ENCODE results near the genes TSNAXIP1 and PSKH1.

DNA sequence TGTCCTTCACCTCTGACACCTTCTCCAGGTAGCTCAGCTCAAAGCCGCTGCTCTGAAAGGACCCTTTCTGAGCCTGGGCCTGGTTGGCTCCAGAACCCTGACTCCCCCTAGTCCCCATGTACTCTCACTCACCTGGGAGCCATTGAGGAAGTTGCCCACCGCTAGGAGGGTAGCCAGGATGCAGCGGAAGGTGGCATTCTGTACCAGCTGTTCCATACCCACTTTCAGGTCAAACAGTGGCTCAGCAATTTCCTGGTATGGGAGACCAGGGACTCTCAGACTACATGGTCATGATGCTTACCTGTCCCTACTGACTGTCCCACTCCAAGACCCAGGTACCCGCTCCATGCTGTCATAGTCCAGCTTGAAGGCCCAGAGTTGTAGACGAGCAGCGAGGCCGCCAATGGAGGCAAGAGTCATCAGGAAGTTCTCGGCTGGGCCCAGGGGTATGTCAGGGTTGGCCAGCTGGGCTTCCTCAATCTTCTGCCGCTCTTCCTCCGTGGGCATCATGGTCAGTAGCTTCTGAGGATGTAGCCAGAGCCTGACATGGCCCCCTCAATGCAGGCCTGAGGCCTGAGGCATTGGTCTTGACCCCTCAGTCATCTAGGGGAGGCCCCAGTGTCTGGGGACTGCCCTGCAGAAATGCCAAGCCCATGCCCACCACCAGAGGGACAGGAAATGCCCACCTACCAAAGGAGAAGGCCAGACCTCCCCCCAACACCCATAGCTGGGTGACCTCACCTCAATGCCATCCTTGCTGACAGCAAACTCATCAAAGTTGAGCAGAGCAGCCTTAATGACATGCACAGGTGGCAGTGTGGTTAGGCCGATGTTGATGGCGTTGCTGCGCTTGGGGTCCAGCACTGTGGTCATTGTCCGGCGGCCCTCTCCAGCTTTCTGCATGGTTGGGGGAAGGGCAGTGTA, 4.6 kb downstream of the TMEM208 start:
- PRO-cap, result no peak

GRCh38 chr16:67240861-67241957, 6.1 kb downstream of the FHOD1 start:
- PRO-cap, result bidirectional peak, plus-strand start at chr16:67241272, minus-strand start at chr16:67241040

- PRO-cap, result bidirectional peak, plus-strand start at chr16:67395067, minus-strand start at chr16:67394777
Observed at GRCh38 chr16:67394258-67395366, 1.3 kb upstream of the TPPP3 start.

DNA sequence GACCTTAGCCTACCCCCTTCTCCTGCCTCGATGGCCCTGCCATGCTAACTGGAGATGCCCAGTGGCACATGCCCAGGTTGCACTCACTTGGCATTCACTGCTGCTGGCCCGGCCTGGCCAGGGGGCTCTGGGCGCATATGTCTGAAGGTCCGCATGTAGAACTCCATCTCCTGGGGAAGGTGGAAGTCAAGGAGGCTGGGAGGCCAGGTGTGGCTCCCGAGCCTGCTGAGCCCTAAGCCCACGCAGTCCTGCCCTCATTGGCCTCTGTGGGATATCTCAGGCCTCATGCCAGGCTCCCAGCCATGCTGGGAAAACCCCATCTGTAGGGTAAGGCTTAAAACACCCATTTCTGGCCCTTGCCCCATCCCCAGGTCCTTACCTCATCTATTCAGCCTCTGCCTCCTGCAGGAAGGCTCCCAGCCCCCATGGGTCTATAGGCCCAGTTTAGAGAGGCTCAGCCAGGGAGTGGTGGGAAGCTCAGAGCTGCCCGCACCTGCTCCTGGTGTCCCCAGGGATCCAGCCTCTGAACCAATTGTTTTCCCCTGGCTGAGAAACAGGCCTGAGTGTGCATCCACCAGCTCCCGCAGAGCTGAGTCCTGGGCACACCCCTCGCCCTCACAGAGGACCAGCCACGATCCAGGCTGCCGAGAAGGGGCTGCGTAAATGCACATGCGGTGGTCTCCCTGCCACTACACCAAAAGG, 2.2 kb upstream of the TPPP3 start:
- PRO-cap, result no peak

GRCh38 chr16:67454534-67455249, 23.8 kb downstream of the HSD11B2 start:
- PRO-cap, result no peak

GRCh38 chr16:67539859-67540987, 11.6 kb downstream of the RIPOR1 start:
- PRO-cap, result no peak

GRCh38 chr16:67562915-67563533, 698 bp downstream of the CTCF start:
- PRO-cap, result bidirectional peak, plus-strand start at chr16:67563169, minus-strand start at chr16:67563025; unidirectional peak, minus-strand start at chr16:67563387; unidirectional peak, minus-strand start at chr16:67563450

DNA sequence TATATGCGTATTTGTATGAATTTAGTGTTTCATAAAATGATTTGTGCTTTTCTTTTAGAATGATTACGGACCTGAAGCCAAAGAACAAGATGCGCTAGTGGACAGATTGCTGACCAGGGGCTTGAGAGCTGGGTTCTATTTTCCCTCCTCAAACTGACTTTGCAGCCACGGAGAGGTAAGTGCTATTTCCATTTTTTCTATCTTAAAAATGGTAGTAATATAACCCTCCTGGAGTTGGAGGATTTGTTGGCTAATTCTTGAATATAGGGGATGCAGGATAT, 8.7 kb downstream of the CTCF start:
- PRO-cap, result no peak

DNA sequence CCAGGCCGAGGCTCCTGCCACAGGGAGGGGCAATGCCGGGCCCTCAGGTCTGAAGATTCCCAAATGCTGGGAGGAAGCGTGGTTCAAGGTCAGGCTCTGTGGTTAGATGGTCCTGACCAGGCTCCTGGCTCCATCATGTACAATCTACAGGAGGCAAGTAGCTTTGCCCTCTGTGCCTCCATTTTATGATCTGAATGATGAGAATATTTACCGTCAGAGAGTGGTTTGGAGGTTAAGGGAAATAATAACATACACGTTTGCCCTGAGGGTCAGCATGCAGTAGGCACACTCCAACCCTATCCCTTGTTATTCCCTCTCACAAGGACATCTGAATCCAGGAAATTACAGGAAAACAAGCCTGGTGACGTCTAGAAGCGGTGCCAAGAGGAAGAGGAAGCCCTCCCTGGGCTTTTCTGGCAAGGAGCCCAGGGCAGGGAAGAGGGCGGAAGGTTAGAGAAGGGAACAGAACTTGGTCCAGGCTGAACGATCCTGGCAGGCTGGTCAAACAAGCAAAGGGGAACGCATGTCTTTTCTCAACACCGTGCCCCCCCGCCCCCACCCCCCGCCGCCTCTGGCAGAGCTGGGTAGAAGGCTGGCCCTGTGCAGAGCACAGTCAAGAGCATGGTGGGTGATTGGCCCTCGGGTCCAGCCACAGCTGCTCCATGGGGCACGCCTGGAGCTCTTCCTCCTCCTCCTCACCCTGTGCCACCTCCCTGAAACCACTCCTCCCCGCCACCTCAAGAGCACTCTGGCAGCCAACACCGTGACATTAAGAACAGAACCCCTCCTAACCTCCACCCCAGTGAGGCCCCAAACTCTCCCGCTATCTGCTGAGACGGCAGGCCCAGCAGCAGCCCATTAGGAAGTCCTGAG, 7.0 kb downstream of the C16orf86 start:
- PRO-cap, result bidirectional peak, plus-strand start at position 465 of the sequence, minus-strand start at position 318 of the sequence

GRCh38 chr16:67684723-67685384, 18.2 kb downstream of the C16orf86 start:
- PRO-cap, result unidirectional peak, minus-strand start at chr16:67684988

- PRO-cap, result no peak
Observed at GRCh38 chr16:67770285-67770886, 36.0 kb downstream of the RANBP10 start.

- PRO-cap, result no peak
Observed at GRCh38 chr16:67804661-67805535, 1.5 kb downstream of the RANBP10 start.

DNA sequence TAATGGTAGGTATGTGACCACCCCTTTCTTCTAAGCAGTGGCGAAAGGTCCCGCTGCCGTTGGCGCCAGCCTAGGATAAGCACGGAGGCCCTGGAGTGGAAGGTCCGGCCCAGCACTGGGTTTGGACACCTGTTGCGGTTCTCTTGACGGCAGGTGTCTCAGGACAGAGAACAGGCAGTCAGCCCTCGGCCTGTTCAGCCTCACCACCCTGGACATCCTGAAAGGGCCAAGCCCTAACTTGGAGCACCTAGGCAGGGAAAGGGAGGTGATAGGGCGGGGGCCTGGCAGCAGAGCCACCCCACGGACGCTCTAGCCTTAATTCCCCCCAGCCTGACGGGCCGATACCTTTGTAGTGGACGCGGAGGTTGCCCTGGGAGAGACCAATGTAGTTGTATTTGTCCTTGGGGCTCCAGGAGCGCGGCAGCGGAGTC, 388 bp downstream of the RANBP10 start:
- PRO-cap, result no peak

GRCh38 chr16:67806388-67807542, at the start of gene TSNAXIP1:
Gene TSNAXIP1, plus strand, starts transcription at chr16:67806889.
- PRO-cap, result bidirectional peak, plus-strand start at chr16:67806799, minus-strand start at chr16:67806560

DNA sequence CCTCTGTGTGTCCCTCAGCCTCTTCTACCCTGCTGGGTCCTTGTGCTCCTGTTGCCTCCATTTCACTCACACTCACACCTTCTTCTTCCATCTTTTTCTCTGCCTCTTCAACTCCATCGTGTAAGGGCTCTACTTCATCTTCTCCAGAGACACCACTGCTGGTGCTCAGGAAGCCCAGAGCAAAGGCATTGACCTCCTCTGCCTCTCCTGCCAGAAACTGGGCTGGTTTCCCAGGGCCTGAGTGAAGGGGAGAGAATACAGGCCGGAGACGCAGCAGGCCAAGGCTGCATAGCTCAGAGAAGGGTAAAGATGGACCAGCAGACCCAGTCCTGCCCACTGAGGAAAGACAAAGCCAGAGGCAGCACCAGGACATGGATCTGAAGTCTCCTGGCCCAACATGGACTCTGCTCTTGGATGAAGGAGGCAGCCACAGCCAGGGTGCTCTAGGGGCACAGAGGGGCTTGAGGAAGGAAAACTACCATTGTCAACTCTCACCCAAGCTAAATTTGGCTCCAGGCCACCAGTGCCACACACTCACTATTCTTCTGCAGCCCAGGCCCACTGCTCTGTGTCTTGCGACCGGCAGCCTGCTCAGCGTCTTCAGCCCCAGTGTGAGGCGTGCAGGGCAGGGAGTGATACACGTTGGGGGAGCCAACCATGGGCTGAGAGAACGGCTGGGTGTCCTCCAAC, 12.1 kb upstream of the THAP11 start:
- PRO-cap, result no peak

DNA sequence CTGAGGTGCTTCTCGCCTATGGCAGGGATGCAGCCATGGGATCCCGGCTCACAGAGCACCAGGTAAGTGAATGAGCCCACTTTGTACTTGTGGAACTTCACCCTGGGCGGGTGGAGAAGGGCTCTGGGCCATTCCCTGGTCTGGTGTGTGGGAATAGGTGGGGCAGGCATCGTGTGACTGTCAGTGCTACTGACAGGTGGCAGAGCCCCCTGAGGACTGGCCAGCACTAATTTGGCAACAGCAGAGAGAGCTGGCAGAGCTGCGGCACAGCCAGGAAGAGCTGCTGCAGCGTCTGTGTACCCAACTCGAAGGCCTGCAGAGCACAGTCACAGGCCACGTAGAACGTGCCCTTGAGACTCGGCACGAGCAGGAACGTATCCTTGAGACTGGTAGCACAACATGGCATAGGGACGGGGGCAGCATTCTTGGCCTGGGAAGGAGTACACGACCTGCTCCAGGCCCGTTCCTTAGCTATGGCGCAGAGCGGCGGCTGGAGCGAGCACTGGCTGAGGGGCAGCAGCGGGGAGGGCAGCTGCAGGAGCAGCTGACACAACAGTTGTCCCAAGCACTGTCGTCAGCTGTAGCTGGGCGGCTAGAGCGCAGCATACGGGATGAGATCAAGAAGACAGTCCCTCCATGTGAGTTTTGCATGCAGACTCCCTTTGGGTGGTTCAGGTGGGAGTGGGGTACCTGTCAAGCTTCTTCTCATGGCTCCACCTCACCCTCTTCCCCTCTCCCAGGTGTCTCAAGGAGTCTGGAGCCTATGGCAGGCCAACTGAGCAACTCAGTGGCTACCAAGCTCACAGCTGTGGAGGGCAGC, 3.0 kb upstream of the NRN1L start:
- PRO-cap, result bidirectional peak, plus-strand start at position 256 of the sequence, minus-strand start at position 52 of the sequence

- PRO-cap, result bidirectional peak, plus-strand start at chr16:67893265, minus-strand start at chr16:67893068
Observed at GRCh38 chr16:67892717-67893139, 326 bp upstream of the PSKH1 start.

DNA sequence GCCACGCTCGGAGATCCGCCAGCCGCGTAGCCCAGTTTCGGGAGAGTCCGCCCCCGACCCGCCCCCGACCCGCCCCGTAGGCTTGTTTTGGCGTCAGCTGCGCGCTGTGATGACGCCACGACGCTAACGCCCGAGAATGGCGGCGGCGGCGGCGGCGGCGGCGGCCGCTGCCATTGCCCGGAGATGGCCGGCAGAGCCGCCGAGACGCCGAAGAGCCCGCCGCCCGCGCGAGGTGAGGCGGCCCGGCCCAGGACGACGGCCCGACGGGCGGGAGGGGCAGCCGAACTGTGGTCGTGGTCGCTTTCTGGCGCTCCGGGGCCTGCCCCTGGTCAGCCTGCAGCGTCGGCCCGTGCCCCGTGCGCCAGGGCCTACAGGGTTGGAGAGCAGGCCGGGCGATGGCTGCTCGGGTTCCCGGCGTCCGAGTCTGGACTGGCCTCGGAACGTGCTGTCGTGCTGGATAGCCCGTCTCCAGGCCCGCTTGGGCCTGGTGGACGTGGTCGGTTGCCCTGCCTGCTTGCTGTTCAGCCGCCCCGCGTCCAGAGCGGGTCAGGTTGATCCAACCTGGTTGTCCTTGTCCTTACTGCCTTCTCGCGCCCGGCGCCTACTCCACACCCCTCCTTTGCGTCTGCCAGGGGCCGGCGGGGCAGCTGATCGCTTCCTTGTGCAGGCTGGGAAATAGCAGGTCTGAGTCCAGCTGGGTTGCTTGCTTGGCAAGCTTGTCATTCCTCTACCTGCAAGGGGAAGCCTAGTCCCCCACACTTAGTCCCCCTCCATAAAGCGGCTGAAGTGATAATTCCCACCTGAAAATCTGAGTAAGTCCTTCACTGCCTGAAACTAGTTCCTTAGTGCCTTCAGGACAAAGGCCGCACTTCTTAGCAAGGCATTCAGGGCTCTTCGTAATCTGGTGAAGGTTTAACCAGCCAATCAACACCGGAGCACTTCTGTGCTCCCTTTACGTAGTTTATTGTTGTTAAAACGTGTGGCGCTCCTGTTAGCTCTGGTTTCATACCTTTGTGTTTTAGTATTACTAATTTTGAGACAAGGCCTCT, at the start of gene PSKH1:
TSS of gene PSKH1 (plus strand) at position 115 of the 1,049 bp plus-strand sequence.
- PRO-cap, result bidirectional peak, plus-strand start at position 126 of the sequence, minus-strand start outside the sequence

DNA sequence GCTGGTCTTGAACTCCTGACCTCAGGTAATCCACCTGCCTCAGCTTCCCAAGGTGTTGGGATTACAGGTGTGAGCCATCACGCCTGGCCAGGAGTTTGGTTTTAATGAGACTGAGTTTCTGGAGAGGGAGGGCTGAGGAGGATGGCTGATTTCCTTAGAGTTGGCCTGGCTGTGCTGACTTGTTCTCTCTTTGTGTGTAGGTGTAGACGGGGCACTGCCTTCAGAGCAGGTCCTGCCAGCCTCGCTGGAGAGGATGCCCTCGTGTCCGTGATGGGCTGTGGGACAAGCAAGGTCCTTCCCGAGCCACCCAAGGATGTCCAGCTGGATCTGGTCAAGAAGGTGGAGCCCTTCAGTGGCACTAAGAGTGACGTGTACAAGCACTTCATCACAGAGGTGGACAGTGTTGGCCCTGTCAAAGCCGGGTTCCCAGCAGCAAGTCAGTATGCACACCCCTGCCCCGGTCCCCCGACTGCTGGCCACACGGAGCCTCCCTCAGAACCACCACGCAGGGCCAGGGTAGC, 15.5 kb downstream of the PSKH1 start:
- PRO-cap, result no peak

- PRO-cap, result no peak
Observed at GRCh38 chr16:67943222-67943930, 544 bp downstream of the LCAT start.